ENCODE results near the genes TDRD7 and XPA.

DNA sequence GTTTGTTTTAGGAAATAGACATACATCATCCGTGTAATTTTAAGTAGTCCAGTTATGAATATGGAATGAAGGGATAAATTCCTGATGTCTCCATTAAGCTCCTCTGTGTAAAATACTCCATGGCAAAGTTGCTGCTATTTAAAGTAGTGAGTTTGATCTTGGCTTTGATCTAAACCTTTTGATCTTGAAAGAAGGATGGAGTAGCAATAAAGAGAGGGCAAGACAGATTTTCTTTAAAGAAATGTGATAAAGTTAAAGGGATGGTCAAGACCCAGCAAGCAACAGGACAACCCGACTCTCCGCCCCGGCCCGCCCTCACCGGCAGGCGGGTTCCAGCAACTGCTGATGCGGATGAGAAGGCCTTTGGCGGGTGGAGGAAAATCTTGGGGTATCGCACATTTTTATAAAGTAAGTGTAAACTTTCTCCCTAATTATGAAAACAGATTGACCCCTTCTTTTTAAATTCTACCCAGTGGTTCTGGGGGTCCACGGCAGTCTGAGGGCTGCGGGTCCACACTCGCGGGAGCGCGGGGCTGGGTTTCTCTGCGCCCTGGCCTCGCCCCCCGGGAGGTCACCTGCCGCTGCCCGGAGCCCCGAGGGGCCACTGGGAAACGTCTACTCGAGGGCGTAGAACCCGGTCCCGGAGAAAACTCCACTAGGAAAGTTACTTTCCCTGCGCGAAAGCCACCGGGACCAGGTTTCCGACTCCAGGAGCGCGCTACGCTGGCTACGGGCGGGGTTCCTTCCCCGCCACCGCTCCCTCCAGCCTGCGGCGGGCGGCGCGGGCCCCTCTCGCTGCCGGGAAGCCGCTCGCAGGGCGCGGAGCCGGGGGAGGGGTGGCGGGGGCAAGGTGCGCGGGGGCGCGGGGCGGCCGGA is 277.6 kb downstream of the AOPEP start:
- PRO-cap, 7 experiments: no peak in any of the 7 experiments

DNA sequence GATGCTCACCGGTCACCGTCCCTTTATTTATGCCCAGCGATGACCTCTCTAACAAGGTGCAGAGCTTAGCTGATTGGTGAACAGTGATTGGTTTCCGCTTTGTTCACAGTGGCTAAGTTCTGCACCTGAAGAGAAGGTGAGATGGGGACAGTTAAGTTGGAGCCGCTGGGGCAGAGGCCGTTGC is 232.2 kb downstream of the FANCC start:
- PRO-cap, 7 experiments: no peak in any of the 7 experiments

DNA sequence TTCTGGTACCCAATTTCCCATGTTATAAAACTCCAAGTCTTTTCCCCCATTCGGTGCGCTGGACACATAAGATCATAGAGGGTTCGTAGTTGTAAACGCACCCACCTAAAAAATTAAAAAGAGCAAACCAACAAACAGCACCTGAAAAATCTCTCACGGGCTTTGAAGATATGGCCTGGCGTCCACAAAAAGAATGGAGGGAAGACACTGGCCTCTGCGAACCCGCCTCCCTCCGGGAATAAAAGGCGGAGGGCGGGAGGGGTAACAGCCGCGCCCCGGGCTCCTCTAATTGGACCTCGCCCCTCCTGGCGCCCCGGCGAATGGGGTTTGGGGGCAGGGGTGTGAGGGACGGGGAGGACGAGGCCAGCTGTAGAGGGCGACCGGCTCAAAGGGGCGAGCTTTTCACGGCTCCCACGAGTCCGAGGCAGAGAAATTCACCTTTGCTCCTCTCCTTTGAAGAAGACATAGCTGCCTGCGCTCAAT is 777 bp downstream of the FANCC start:
- PRO-cap, 7 experiments: no peak in any of the 7 experiments

GRCh38 chr9:95349571-95350261 is 32.2 kb upstream of the FANCC start:
- PRO-cap, 7 experiments: no peak in any of the 7 experiments

- PRO-cap, 7 experiments: no peak in any of the 7 experiments
Observed at GRCh38 chr9:95719152-95719897, 156.2 kb upstream of the ERCC6L2 start.

DNA sequence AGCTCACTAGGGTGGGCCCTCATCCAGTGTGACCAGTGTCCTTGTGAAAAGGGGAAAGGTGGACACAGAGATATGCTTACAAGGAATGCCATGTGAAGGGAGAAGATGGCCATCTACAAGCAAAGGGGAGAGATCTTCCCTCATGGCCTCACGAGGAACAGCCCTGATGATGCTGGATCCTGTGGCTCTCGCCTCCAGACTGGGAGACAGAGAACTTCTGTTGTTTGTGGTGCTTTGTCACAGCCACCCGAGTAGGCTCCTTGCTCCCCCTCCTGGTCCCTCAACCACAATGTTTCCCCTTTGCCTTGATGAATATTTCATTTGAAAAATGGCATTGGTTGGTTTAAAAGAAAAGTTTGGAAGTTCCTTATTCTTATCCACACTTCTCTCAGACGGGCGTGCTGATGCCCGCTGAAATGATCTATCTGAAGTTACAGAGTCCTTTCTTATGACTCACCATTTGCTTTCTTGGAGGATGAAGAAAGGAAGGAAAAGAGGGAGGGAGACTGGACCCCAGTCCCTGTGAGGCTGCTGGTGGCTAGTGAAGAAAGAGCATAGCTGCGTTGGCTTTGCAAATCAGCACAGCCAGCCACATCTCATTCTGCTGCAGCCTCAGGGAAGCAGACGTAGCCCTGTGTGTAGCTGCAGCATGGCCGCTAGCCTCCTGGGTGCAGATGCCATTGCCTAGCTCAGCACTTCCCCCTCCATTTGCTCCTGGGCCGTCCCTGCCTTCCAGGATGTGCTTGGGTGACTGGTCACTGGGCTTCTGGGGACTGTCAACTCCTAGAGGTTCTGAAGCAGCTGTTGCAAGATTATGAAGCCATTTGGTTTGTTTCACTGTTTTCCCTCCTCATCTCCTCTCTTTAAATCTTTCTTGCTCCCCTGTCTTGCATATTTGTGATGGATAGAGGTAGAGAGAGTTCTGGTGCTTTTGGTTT is 185.9 kb downstream of the ERCC6L2 start:
- PRO-cap, 7 experiments: no peak in any of the 7 experiments

- PRO-cap, 7 experiments: no peak in any of the 7 experiments
Observed at GRCh38 chr9:96073417-96074002, 198.0 kb downstream of the ERCC6L2 start.

GRCh38 chr9:96462335-96463070 is 12.5 kb downstream of the HABP4 start:
- PRO-cap, 7 experiments: no peak in any of the 7 experiments

GRCh38 chr9:96620694-96621347 is 1.2 kb upstream of the CDC14B start:
- PRO-cap, 7 experiments: no peak in any of the 7 experiments

DNA sequence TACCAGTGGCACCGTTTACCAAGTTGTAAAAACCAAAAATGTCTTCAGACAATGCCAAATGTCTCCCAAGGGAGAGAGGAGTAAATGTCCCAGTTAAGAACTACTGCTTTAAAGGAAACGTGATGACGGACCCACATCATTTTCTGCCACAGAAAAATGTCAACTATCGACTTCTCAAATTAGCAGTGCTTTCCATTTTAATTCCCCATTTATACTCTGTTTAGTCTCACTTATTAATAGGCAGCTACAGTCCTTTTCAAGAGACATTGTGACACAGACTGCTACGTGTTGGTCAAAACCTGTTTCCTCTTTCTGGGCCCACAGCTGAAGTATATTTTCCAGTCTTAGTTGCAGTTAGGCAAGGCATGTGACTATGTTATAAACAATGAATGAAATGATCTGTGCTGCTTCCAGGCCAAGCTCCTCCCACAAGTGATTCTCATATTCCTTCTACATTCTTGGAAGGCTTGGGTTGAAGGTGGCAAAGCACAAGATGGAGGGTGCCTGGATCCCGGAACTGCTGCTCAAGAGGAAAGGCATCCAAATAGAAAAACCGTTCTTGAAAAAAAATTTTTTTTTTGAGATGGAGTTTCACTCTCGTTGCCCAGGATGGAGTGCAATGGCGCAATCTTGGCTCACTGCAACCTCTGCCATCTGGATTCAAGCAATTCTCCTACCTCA is 8.7 kb downstream of the PRXL2C start:
- PRO-cap, 7 experiments: no peak in any of the 7 experiments

DNA sequence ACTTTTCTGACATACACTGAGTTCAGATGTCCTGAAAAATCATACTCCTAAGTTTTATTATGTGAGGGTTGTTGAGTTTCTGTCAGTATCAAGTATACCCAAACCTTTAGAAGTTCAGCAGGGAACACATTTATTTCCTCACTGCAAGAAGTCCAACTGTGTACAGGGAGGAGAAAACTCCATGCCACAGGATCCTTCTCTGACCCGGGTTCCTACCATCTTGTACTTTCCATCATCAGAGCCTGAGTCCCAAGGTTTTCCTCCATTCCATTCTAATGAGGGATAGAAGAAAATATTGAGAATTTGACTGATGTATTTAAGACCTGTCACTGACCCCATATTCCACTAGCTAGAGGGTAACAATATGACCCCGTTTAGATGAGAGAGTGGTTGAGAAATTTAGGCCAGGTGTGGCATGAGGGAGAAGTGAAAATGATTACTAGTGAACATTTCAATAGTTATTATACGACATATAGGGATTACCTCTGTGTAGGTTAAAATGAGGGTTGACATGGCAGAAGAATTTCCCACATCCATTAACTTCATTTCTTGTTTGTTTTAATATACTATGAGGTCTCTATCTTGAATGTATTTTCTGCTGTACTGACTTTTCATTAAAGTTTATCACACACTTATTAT is 37.3 kb downstream of the ZNF782 start:
- PRO-cap, 7 experiments: no peak in any of the 7 experiments

GRCh38 chr9:97041721-97042402 is 2.9 kb upstream of the CTSV start:
- PRO-cap, 7 experiments: no peak in any of the 7 experiments

DNA sequence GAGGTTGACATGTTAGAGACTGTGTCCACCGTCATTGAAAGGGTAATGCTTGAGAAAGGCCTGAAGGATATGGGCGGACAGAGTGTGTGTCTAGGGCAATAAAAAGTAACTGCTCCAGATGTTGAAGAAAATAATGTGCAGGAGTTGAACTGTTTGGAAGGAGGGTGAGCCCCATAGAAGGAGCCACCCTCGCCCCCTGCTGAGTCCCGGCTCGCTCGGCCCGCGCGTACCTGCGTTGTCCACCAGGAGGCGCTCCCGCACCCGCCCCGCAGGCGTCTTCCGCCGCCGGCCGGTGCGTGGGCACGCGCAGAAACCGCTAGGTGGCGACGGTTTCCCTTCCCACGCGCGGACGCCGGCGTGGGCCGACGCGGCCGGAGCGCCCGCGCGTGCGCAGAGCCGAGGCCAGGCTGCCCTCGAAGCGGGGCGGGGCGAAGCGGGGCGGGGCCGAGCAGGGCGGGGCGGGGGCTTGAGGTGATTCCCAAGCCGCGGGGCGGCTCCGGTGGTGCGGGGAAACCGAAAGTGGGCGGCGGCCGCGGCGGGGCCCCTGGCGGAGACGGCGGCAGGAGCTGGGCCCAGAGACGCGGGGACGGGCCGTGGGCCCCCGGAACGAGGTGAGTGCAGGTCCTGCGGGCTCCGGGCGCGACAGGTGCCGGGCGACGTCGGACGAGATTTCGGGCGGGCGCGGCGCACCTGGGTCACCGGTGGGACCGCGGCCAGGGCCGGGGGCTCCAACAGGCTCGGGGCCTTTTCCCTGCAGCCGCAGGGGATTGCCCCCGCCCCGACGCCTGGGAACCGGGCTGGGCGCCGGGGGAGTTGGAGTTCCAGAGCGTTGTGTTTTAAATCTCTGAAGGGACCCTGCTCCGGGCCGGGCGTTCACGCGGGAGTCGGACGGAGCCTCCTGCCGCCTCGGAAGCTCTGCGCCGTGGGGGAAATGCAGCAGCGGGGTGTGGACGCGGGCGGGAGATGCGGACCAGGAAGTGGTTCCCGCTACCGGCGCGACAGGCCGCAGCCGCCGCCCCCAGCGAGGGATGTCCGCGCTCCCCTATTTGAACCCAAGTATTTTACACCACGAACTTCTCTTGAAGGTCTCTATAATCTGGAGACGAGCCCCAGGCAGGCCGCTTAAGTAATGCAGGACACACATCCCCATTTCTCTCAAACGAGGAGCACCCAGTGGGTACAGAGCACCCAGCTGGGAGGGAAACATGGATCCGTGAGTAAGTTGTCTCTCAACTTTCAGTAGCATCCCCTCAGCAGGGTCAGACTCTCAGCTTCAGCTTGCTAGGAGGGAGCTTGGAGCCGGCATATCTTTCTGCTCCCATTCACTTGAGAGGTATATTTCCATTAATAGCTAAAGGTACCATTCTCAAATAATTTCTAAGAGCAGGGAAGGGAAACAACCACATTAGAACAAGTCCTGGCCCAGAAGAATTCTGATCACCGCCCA is at the start of gene TDRD7:
Gene TDRD7, plus strand, starts transcription at position 469 of the 1,447 bp plus-strand sequence.
- PRO-cap, 7 experiments: peak in 7 of 7 experiments; most common plus-strand start position 575 of the sequence (in 3); most common minus-strand start position 932 of the sequence (in 3)

GRCh38 chr9:97468672-97469095 is 32.8 kb upstream of the TMOD1 start:
- PRO-cap, 7 experiments: no peak in any of the 7 experiments

- PRO-cap, 7 experiments: no peak in any of the 7 experiments
Observed at GRCh38 chr9:97502769-97503090, 1.3 kb downstream of the TMOD1 start.

DNA sequence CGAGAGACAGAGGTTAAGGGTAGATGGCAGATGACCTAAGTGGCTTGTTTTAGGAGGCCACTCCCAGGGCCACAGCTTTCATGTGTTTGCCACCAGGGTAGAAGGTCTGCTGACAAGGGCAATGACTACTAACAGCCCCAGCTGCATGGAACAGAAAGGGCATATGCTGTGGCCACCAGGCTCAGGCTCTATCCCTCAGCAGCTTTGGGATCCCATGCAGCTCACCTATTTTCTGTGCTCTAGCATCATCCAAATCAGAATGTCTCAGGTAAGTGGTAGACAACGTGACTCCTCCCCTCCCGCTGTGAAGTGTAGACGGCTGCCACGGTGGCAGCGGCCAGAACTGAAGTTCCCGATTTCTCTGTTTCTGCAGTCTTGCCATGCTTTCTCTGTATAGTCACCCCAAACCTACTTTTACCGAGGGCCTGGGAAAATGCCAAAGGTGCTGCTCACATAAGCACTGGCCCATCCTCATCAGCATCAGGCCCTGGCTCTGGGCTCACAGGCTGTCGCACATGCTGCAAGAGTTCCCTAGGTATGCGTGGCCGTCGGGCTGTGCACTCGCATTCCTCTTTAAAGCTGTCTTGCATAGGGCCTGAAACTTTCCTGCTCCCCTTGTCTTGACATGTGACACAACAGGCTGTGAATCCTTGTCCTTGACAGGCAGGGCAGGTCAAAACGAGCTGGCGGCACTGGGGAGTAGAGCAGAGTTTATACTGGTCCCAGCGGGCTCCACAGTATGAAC is 31.0 kb downstream of the TSTD2 start:
- PRO-cap, 7 experiments: no peak in any of the 7 experiments

GRCh38 chr9:97662701-97663292 is 29.2 kb downstream of the NCBP1 start:
- PRO-cap, 7 experiments: no peak in any of the 7 experiments

- PRO-cap, 7 experiments: peak in 1 of 7 experiments; most common plus-strand start chr9:97667324 (in 1); most common minus-strand start chr9:97667145 (in 1)
Observed at GRCh38 chr9:97666553-97667483, 30.3 kb downstream of the XPA start.

- PRO-cap, 7 experiments: peak in 7 of 7 experiments; most common plus-strand start chr9:97697125 (in 6); most common minus-strand start chr9:97697295 (in 5)
Observed at GRCh38 chr9:97696608-97697821, at the start of gene XPA. XPA (minus strand) TSS chr9:97697340.

GRCh38 chr9:97703299-97704163 is 6.4 kb upstream of the XPA start:
- PRO-cap, 7 experiments: no peak in any of the 7 experiments

Data from T-cell (primary cell).